HTERT-HM (cell line): ENCODE measurements around the genes IL19 and PIGR.

- RRBS: no CpG with 5 or more reads among the region's 4 CpGs
These were observed 19.3 kb downstream of the ELK4 start for GRCh38 chr1:205612322-205613028.

GRCh38 chr1:205616284-205616970, 15.4 kb downstream of the ELK4 start:
- RRBS: no CpG with 5 or more reads among the region's 2 CpGs

GRCh38 chr1:205632129-205632655, 381 bp upstream of the ELK4 start:
- RRBS: under 1% methylated on average over 5 of the region's 31 CpGs

DNA sequence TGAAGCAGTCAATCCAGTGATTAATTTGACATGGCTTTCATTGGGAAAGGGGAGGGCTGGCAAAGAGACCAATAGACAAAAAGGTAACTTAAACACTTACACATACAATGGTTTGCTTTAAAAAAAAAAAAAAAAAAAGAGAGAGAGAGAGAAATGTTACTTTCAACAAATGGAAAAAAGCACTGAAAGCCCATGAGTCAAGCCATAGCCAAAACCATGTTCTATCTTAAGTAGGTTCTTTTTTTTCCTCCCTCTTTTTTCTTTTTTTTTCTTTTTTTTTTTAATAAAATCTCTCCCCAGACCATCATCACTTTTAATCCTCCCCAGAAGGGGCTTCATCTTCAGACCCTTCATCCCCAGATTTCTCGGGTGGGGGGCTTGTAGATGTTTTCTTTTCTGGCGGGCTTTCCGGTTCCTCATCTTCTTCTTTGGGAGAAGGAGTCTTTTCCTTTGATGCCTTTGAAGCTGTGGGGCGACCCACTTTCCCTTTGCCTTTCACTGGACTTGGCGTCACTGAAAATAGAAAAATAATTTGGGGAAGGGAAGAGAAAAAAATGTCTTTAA, 31.9 kb downstream of the NUCKS1 start:
- RRBS: no CpG with 5 or more reads among the region's 5 CpGs

DNA sequence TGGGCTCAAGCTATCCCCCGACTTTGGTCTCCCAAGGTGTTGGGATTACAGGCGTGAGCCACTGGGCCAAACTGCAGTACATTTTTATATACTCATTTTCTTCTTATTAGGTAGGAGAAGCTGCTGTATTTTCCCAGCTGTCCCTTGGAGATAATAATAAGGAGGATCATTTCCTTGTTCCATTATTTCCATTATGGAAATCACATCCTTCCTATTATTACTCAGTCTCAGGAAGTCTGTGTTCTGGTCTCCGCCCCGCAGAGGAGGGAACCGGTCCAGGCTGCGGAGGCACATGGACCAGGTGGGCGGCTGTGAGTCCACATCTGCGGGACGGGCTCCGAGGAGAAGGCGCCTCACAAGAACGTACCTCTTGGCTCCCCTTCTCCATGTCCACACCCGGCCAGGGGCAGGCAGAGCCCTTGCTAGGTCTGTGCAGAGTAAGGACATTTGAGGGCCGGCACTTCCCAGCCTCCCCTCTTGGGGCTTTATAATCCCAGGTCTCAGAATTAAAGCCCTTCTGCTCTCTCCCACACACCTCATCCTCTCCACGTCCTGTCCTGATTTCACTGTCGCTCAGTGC, 14.6 kb downstream of the RAB7B start:
- RRBS: no CpG with 5 or more reads among the region's 16 CpGs

DNA sequence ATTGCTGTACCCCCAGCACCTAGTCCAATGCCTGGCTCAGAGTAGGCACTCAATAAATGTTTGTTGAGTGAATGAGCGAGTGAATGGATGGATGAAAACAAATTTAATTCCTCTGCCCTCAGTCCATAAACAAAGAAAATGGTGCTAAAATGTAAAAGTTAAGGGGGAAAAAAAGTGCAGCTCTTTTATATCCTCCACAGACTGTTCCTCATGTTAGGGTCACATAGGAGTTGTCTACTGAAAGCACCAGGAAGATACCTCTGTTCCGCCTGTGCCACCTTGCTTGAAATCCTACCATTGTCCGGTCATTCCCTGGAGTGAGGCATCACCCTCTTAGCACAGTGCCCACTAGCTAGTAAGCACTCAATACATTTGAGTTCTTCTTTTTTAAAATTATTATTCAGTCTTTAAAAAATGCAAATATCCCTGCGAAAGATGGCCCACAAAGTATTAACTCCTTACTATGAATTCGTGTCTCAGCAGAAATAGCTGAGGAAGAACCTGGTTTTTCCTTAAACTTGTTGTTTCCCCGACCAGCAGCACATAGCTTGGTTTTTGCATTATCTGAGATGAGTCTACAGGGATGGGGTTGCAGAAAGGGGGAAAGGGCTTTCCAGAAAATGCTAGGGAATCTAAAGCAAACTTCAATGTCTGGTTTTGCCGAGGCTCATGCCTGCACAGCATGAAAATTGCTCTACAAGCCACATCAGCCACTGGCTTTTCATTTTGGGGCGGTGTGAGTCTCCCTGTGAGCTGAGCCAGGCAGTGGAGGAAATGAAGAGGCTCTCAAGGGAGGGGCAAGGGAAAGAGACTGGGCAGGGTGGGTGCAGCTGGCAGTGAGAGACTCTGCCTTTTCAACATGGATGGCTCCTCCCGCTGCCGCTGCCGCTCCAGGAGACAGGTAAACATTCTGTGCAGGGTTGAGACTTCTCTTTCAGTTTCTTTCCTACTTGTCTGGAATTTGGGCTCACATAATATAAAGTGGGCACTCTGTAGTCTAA, 11.0 kb upstream of the CTSE start:
- RRBS: no CpG with 5 or more reads among the region's 11 CpGs

DNA sequence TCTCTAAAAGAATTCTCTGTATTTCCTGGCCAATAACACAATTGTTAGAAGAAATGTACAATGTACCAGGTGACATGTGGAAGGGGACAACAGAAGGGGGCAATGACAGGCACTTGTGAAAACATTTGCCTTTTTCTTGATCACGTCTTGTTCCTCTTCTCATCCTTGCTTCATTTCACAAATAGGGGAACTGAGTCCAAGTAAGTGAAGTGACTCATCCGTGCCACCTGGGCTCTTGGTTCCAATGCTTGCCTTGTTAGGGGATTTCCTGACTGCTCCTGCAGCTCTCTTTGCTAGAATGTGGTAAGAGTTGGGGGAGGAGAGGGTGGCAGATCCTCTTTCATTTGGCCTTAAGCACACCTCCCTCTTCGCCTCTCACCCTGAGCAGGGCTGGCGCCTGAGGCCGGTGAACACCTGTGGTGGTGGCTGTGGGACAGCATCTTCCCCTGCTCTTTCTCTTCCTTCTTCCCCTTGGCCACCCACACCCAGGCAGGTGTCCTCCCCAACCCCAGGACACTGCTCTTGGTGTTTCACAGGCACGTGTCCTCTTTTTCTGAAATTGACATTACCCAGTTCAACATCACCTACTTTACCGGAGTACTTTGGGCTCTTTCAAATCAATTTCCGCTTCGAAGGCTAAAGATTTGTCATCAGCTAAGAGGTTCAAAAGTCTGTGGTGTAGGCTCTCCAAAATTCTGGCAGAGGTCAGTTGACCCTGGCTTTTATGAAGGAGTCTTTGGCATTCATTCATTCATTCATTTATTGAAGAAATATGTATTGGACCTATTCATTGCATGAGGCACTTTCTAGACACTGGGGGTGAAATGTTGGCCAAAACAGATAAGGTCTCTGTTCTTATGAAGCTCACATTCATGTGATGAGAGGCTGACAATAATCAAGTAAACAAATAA, 2.1 kb upstream of the RHEX start:
- RRBS: no CpG with 5 or more reads among the region's 9 CpGs

- RRBS: no CpG with 5 or more reads among the region's 1 CpG
These were observed 27.1 kb downstream of the FAM72A start for GRCh38 chr1:206175593-206175795.

DNA sequence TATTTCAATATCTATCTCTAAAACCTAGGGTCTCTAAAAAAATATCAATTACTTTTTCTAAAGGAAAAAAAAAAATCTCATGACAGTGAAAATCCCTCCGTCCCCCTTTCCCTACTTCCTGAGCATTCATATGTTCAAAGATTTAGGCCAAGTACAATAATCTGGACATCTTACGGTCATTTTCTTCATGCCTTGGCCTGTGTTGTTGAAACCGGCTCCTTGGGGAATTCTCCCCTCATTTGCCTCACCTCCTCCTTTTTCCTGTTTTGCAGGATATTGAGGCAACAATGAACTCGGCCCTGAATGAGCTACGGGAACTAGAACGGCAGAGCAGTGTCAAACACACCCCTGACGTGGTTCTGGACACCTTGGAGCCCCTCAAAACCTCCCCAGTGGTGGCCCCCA, 9.5 kb upstream of the IKBKE start:
- RRBS: no CpG with 5 or more reads among the region's 7 CpGs

DNA sequence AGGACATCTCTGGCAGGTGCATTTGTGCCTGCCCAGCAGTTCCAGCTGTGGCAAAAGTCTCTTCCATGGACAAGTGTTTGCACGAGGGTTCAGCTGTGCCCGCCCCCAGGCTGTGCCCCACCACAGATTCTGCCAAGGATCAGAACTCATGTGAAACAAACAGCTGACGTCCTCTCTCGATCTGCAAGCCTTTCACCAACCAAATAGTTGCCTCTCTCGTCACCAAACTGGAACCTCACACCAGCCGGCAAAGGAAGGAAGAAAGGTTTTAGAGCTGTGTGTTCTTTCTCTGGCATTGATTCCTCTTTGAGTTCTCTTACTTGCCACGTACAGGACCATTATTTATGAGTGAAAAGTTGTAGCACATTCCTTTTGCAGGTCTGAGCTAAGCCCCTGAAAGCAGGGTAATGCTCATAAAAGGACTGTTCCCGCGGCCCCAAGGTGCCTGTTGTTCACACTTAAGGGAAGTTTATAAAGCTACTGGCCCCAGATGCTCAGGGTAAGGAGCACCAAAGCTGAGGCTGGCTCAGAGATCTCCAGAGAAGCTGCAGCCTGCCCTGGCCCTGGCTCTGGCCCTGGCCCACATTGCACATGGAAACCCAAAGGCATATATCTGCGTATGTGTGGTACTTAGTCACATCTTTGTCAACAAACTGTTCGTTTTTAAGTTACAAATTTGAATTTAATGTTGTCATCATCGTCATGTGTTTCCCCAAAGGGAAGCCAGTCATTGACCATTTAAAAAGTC, 25.0 kb downstream of the EIF2D start:
- RRBS: no CpG with 5 or more reads among the region's 12 CpGs

- RRBS: no CpG with 5 or more reads among the region's 11 CpGs
These were observed 1.7 kb upstream of the DYRK3 start for GRCh38 chr1:206633589-206634115.

GRCh38 chr1:206685173-206686123, 743 bp downstream of the MAPKAPK2 start:
- RRBS: 1% methylated on average over 62 of the region's 93 CpGs

- RRBS: 16% methylated on average over 3 of the region's 22 CpGs
These were observed 8.7 kb downstream of the MAPKAPK2 start for GRCh38 chr1:206692971-206694324.

GRCh38 chr1:206710093-206710485, 25.4 kb downstream of the MAPKAPK2 start:
- RRBS: no CpG with 5 or more reads among the region's 3 CpGs

- RRBS: no CpG with 5 or more reads among the region's 4 CpGs
These were observed at the start of gene IL19 for GRCh38 chr1:206770453-206770954. TSS of gene IL19 (plus strand) at chr1:206770773.

DNA sequence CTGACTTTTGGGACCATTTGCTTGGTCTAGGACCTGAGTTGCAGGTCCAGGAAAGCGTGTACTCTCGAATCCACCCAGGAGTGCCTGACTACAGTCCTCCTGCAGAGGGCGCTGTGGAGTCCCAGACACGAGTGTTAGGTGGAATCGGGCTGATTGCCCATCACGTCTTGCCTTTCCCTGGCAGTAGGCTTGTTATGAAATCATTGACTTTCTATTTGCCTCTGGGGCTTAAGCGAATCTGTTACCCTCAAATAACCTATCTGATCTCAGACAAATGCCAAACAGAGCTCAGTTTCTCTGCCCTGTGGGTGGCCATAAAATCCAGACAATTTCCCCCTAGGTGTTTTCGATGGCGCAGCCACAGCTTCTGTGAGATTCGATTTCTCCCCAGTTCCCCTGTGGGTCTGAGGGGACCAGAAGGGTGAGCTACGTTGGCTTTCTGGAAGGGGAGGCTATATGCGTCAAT, 384 bp upstream of the IL20 start:
- RRBS: no CpG with 5 or more reads among the region's 12 CpGs

- RRBS: no CpG with 5 or more reads among the region's 7 CpGs
These were observed 1.3 kb upstream of the IL24 start for GRCh38 chr1:206895797-206896412.

DNA sequence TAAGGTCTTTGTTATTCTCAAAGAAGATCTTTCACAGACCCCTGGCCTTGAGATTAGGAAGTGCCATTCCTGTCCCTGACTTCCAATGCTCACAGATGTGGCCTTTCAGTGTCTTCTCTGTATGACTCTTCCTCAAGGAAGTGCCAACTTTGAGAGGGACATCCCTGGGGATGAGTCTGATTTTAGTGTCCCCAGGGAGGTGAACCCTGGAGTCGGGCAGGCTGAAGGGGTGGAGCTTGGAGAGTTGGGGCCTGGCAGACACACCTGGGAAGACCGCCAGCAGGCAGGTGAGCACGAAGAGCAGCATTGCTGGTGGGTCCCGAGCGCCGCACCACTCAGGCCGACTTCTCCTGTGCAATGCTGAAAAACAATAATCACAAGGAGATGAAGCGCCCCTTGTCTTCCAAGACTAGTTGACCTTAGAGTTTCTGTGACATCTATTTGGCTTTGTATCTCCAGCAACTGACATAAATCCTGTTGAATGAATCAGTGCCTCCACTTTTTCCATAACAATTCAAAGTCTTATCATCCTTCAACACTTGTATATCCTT, 6.0 kb downstream of the PIGR start:
- RRBS: no CpG with 5 or more reads among the region's 8 CpGs

- RRBS: no CpG with 5 or more reads among the region's 13 CpGs
These were observed at the start of gene PIGR for GRCh38 chr1:206946036-206946755. TSS of gene PIGR (minus strand) at chr1:206946466.

GRCh38 chr1:206955659-206956233, 9.5 kb upstream of the PIGR start:
- RRBS: no CpG with 5 or more reads among the region's 8 CpGs